Frontal cortex (tissue), 2 donors: ENCODE measurements around the gene HLCS.

DNA sequence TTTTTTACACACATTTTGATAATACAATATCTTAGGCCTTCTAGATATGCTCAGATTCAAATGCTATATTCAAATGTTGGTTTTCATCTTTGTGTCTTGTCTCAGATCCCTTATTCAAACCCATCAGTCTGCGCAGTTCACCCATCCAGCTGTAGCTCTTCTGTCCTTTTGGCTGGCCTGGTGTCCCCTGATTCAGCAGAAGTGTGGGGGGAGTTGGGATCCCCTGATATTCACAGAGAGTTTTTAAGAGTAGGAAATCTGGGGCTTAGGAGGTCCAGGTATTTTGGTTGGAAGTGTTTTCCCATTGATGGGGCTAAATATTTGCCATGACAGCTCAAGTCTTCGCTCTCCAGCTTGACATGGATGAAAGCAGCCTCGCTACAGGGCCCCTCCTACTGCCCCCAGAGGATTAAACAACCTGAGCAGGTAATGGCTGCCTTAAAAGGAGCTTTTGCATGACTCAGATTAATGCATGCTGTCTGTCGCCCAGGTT lies 127.5 kb downstream of the CLIC6 start:
- RAMPAGE, long total RNA: no peak

- RAMPAGE, long total RNA: no peak
Observed at GRCh38 chr21:34819569-34820375, 151.0 kb downstream of the CLIC6 start.

DNA sequence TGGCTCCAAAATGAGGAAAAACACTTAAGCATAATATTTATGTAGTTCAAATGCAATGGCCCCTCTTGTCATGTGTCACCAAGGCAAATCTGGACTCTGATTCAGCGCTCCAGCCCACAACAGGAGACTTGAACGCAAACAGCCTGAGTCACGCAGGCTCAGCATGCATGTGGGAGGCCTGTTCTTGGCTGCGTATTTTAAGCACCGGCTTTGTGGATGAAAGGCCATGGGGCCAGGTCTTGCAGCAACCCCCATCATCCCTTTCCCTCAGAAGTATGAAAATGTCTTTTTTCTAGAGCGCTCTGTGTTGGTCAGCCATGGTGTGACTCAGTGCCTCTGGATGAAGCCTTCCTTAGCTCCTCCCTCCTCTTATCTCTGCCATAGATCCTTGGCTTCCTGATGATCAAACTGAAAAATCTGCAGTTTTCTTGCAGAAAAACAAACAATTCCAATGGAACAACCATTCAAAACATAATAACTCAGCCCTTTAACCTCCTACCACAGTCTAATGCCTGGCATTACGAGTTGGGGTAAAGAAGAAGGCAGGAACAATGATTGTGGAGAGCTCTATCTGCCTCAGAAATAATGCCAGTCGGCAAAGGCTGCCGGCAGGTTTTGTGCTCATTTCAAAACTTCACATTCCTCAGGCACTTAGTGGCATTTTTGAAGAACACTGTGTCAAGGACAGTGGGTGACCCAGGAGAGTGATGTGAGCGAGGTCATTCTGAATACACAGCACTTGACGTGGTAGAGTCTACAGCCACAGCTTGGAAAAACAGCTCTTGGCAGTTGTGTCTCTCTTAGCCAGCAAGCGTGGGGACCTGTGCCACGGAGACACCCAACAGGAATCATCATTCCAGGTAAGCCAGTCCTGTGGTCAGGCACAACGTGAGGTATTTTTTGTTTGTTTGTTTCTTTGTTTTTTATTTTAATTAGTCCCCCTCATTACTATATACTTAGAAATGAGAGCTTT lies 167.6 kb downstream of the CLIC6 start:
- RAMPAGE, long total RNA: no peak

GRCh38 chr21:34866124-34866538 lies 183.0 kb downstream of the RUNX1 start:
- RAMPAGE, long total RNA: no peak

DNA sequence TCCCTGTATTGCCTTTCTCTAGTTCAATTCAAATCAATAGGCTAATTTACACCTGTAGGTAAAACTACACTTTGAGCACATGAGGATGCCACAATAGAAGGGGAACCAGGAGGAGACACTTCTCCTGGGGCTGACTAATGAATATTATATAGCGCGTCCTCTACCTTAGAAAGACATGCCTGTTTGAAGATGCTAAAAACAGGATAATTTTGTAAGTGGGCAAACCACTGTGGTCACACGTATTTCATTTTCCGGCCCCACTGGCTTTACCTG lies 963 bp upstream of the RUNX1 start:
- RAMPAGE, long total RNA: no peak

DNA sequence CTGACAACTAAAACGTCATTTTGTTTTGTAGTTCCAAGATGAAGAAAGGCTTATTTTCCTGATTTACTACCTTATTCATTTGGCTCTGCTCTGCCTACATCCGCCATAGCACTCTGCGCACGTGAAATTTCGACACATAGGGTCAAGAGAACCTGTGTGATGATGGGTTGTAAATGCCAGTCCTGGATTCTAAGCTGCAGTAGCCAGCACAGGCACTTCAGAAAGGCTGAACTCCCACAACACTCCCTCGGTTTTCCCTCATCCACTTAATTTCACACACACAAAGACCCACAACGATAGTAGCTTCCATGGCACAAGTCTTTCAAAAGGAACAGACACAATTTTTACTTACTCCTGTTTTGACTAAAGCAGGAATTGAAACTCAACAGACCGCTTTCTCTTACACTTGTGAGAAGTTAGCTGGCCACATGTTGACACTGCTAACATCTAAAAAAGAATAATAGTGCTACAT lies 1.3 kb upstream of the RUNX1 start:
- RAMPAGE, long total RNA: no peak

GRCh38 chr21:35190475-35190901 lies 141.4 kb upstream of the RUNX1 start:
- RAMPAGE, long total RNA: no peak

DNA sequence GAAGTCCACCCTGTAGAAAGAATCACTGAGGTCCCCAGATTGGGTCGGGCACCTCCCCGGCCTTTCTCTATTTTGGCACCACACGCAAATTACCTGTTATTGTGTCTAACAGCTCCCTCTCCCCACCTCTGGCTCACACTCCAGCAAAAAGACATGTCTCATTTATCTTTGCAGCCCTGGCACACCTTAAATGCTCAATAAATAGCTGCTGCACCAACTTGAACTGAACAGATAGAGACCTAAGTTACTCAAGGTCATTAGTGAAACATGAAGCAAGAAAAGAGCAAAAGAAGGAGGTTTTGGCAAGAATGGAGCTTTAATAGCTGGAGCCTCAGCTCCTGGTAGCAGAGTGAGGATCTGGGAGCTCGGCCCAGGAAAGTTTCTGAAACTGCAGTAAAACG lies 207.6 kb downstream of the SETD4 start:
- RAMPAGE, long total RNA: no peak

GRCh38 chr21:35905019-35906074 lies 155.0 kb downstream of the SETD4 start:
- RAMPAGE, long total RNA: no peak

DNA sequence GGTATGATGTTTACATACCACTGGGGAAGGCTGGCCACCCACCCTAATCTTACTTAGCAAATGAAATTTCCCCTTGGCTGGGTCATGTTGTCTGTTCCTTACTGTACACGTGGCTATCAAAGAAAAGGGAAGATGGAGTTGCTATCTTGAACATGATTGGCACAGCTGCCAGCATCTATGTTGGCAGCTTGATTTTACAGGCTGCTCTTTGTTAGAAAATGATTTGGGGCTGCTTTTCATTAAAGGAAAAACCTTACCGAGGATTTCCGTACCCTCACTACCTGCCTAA lies 96.3 kb downstream of the SETD4 start:
- RAMPAGE, long total RNA: no peak

DNA sequence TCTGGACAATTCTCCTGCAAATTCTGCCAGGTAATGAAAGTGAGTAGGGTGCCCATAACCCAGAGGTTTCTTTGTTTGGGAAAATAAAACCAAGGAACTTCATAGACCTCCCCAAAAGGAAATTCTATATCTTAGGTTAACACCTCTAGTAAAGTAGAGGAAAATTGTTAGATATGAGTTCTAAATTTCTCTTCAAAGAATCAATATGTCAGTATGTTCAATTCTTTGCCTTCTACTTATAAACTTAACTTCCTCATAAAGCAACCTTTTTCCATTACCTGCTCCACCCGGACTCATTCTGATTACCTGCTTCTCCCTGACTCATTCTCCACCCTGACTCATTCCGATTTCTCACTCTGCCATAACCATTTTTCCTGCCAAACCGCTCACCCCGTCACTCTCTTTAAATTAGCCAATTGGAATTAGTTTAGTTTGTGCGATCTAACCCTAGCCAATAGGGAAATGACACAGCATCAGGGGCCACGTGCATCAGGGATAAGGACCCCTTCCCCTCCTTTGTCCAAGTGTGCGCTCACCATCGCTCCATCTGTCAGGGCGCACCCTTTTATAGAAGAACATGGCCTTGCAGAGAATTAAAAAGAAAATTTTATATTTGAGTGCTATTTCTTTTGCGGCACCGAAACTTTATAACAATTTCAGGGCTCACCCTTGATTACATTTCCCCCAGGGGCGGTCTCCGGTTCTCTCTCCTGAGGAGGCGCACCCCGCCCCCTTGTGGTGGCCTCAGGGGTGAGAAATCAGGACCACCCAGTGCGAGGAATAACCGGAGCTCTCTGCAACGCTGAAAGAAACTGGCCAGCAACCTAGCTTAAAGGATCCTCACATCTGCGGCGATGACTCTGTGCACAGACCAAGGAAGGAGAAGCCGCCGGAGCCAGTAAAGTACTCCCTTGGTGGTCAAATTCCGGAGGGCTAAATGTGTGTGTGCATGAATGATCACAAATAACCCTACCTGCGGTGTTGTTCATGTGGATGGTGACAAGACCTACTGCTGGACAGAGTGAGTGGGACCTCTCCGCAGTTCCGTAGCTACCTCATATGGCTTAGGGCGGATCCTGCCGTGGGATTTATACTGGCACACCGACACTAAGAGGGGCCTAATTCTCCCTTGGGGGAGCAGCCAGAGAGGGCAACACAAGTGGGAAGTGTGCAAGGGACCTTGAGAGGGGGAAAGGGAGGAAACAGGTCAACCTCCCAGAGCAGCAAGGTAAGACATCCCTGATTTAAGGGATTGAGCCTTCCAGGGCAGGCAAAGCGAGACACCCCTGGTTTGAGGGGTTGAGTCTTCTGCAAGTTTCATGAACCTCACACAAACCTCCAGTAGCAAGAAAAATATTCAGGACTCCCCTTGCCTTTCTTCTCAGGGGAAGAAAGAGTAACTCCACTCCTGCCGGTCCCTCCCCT lies 30.3 kb upstream of the CBR3 start:
- RAMPAGE, long total RNA: no peak

- RAMPAGE, long total RNA: no peak
Observed at GRCh38 chr21:36193180-36193673, 36.6 kb downstream of the DOP1B start.

- RAMPAGE, long total RNA: no peak
Observed at GRCh38 chr21:36245809-36246638, 74.0 kb upstream of the MORC3 start.

DNA sequence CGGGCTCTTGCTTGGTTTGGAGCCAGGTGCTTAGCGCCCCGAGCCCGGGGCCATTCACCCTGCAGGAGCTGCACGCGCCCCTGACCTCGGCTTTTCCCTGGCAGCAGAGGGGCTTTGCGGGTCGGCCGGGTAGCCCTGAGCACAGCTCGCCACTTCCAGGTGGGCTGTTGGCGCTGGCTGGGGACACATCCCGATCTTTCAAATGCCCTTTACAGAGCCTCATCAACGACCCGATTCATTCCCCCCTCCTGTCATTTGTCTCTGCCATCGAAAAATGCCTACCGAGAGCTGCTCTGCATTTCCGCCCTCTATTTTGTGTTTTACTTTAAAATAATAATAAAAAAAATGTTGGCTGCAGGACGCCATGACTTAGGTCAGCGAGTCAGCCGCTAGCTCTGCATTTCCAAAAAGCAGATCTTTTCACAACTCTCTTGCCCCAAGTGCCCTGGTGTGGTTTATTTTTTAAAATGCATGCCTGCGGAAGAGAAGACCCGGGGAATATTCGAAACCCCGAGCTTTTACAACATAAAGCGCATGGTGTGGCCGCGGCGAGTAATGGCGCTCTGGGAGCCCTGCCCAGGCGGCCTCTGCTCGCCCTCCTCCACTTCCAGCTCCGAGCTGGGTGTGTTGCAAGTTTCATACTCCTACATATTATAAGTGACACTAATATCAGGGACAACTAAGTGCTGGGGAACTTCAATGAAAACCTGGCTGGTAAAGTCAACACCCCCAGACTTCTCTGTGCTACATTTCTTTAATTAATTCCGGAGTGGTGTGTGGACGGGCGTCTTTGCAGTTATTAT lies 11.6 kb downstream of the SIM2 start:
- RAMPAGE, long total RNA: no peak

GRCh38 chr21:36965933-36966998 lies at the start of gene HLCS:
Gene HLCS (minus strand): TSS chr21:36966669.
- RAMPAGE, long total RNA: no peak

- RAMPAGE, long total RNA: no peak
Observed at GRCh38 chr21:36980265-36981059, 14.0 kb upstream of the HLCS start.

GRCh38 chr21:37071954-37072949 lies 619 bp downstream of the PIGP start:
- RAMPAGE, long total RNA: no peak

DNA sequence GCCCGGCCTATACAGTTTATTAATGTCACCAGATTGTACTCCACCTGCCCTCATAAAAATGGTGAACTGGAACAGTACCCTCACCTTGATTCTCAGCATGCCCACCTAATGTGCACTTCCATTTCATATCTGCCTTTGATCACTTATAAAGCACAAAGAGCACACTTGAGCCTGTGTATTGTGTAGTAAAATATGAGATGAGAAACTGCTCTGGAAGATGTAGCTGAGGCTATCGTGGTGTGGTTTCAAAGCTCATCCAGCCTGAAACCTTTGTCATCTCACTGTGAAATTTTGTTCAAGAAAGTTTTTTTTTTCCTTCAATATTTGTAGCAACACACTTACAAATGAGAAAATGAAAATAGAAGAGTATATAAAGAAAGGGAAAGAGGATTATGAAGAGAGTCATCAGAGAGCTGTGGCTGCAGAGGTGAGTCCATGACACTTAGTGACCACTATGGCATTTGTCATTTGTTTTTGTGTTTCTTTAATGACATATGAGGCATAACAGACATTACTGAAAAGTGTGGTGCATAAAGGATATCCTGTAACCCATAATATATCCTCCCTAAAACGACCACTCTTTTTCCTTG lies 80.3 kb downstream of the VPS26C start:
- RAMPAGE, long total RNA: no peak

GRCh38 chr21:37201967-37202498 lies 65.1 kb downstream of the VPS26C start:
- RAMPAGE, long total RNA: no peak

- RAMPAGE, long total RNA: no peak
Observed at GRCh38 chr21:37258527-37259041, 8.6 kb downstream of the VPS26C start.